PFSK-1 (cell line): Measurements from ENCODE around the gene ABHD18.

GRCh38 chr4:123401269-123402447 is 5.1 kb downstream of the SPRY1 start:
- RRBS: no CpG with 5 or more reads among the region's 12 CpGs

DNA sequence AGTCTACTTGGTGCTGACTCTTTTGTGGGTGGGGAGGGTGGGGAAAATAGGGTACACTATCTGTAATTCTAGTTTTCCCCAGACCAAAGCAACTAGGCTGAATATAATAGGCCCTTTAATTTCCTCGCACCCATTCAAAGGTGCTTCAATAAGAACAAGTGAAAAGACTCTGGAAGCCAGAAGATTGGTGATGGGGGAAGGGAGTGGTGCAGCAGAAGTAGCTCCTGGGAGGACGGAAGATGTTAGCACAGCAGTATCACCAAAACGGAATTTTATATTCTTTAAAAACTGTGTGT is 47.1 kb downstream of the SPRY1 start:
- RRBS: no CpG with 5 or more reads among the region's 3 CpGs

GRCh38 chr4:123444050-123444945 is 47.7 kb downstream of the SPRY1 start:
- RRBS: 0% methylated on average over 1 of the region's 11 CpGs

- RRBS: no CpG with 5 or more reads among the region's 13 CpGs
These were observed 191.3 kb downstream of the SPRY1 start for GRCh38 chr4:123587571-123588579.

- RRBS: no CpG with 5 or more reads among the region's 11 CpGs
These were observed 253.3 kb downstream of the SPRY1 start for GRCh38 chr4:123649695-123650452.

DNA sequence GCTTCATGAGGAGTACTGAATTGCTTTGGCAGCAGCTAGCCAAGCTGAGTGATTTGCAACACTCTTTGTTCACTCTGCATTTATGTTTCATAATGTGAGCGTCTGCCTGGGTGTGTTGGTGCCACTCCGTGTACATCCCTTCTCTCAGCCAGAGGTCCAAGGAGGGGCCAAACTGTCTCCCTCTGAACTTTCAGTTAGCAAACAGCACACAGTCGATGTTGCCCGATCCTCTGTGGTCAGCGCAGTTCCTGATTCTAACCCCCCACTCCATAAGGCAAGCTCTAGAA is 348.3 kb downstream of the SPRY1 start:
- RRBS: no CpG with 5 or more reads among the region's 5 CpGs

- RRBS: no CpG with 5 or more reads among the region's 2 CpGs
These were observed 430.2 kb downstream of the SPRY1 start for GRCh38 chr4:123826758-123827246.

DNA sequence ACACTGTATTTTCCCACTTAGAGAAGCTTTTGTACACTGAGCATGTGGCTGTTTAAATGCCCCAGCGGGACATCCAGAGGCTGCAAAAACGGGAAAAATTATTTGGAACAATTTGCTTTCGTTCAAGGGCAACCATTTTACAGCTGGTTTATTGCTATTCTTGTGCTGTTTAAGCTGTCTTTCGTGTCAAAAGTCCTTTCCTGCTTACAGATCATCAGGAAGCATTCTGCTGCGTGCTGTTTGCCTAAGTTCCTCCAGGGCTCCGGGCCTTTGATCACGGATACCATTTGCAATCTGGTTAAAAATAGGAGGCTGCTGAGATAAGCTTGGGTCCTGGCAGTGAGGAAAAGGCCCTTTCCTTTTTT is 460.5 kb downstream of the SPRY1 start:
- RRBS: no CpG with 5 or more reads among the region's 7 CpGs

GRCh38 chr4:124027527-124028015 is 631.0 kb downstream of the SPRY1 start:
- RRBS: no CpG with 5 or more reads among the region's 1 CpG

DNA sequence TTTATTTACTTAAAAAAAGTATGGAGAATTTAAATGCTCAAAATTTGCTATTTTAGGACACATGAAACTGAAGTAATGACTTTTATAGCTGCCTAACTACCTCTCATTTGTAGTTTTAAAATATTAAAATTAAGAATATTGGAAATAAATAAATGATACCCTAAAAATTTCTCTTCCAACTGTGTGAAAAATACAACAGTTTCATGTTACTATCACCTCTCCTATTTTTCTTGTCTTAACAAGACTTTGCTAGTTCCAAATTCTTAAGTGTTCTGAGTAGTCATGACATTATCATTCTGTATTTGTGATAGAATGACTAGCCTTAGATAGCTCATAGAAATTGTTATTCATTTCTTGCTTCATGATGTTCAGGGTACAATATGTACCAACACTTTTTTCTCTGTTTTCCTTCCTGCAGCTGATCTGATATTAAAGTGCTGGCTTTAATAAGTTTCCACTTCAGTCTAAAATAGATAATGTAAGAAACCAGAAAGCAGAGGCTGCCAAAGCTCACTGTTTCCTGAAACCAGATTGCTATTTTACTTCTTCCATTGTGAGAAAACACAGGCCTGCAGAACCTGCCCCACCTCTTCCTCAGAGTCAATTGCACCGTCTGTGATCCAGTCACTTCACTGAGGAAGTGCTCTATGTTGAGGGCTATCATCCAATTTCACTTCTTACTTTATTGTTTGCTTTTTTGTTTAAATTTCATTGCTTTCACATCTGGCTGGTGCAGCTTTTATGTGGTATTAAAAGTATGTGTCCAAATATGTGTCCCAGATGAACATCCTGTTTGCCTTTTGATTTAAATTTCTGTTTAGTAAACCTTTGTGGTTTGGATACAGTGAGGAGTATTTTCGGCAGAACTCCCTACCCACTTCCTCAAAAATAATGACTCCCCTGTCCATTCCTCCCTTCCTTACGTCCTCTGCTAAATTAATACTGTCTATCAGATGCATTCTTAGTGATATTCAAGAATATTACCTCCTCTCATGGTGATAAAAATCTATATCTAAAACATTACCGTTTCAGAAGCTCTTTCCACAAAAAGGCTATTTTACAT is 652.2 kb downstream of the ANKRD50 start:
- RRBS: no CpG with 5 or more reads among the region's 4 CpGs

GRCh38 chr4:124338774-124339303 is 373.7 kb downstream of the ANKRD50 start:
- RRBS: no CpG with 5 or more reads among the region's 37 CpGs

DNA sequence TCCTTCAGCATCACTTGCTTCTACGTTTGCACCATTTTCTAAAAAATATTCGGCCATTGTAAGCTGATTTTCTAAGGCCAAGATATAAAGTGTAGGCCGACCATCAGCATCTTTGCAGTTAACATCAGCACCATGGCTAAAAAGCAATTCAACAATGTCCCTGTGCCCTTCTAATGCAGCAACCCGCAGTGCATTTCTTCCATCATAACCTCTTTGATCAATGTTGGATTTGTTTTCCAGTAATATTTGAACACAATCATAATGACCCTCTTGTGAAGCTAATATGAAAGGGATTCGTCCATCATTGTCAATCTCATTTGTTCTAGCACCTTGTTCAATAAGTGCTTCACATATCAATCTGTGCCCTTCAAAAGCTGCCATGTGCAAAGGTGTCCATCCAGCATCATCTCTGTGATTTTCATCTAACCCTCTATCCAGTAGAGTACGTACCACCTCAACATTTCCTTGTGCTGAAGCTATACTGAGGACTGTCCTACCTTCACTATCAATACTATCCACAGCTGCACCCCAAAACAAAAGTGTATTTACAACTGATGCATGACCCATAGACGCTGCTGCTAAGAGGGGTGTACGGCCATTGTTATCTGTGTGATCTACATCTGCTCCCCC is 42.1 kb downstream of the ANKRD50 start:
- RRBS: no CpG with 5 or more reads among the region's 8 CpGs

DNA sequence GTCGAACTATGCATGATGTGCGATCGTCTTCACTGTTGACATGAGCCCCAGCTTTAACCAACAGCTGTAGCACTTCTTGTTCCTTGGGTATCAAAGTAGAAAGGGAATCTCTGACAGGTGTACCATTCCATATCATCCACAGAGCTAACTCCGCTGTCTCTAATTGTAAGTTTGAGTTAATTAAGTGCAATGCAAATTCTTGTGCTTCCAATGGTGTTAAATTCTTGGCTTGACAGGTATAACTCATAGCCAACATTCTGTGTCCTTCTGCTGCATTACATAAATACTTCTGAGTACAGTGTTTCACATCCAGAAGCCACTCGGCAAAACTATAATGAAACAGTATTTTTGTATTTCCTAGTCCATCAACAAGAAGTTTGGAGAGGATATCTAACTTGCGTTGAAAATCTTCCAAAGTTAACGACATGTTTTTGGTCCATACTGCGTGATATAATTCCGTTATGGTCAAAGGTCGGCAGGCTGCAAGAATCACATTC is 40.8 kb downstream of the ANKRD50 start:
- RRBS: no CpG with 5 or more reads among the region's 10 CpGs

DNA sequence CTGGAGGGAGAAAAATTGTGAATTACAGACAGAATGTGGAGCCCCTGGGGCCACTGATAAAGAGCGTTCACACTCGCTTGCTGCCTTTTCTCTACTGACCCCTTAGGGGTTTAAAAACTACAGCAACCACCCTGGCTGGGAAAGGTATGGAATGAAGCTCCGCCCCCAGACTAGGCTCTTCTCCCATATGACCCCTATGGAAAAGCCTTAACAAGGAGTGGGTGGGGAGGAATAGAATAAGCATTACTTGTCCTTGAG is 26.3 kb downstream of the ANKRD50 start:
- RRBS: no CpG with 5 or more reads among the region's 3 CpGs

DNA sequence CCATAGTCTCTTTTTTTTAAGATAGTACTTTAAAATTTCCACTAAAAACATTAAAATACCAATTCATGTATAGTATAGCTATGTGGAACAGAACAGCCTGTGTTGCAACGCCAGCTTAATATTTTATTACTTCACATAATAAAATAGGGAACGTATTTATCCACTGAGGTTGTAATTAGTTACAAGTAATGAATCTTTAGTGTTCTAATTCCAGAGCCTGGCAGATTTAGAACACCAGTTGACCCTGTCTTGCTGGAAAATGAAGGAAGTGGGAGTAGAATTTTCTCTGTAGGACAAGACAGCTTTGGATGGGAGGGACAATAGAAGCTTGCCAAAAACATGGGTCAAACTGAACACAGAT is 20.0 kb downstream of the FAT4 start:
- RRBS: no CpG with 5 or more reads among the region's 2 CpGs

DNA sequence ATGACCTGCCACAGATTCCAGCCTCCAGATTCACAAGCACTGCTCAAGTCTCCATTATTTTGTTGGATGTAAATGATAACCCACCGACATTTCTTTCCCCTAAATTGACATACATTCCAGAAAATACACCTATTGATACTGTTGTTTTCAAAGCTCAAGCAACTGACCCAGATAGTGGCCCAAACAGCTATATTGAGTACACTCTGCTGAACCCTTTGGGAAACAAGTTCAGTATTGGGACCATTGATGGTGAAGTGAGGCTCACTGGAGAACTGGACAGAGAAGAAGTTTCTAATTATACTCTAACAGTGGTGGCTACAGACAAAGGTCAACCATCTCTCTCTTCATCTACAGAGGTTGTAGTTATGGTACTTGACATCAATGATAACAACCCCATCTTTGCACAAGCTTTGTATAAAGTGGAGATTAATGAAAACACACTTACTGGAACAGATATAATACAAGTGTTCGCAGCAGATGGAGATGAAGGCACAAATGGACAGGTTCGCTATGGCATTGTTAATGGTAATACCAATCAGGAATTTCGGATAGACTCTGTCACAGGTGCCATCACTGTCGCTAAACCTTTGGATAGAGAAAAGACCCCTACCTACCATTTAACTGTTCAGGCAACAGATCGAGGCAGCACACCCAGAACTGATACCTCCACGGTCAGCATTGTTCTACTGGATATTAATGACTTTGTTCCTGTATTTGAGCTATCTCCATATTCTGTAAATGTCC is 100.4 kb downstream of the FAT4 start:
- RRBS: no CpG with 5 or more reads among the region's 7 CpGs

GRCh38 chr4:126778319-126778838 is 854.4 kb upstream of the INTU start:
- RRBS: no CpG with 5 or more reads among the region's 3 CpGs

GRCh38 chr4:127623411-127624018 is 9.2 kb upstream of the INTU start:
- RRBS: no CpG with 5 or more reads among the region's 33 CpGs

- RRBS: no CpG with 5 or more reads among the region's 13 CpGs
These were observed 45.0 kb downstream of the INTU start for GRCh38 chr4:127677529-127678312.

GRCh38 chr4:127964955-127965801 is at the start of gene ABHD18:
Gene ABHD18, plus strand, starts transcription at chr4:127965406.
- RRBS: under 1% methylated on average over 42 of the region's 76 CpGs